SEM (cell line): Measurements from ENCODE around the gene CPN2.

GRCh38 chr3:193895180-193895483, 240.8 kb upstream of the HES1 start:
- PRO-cap: no peak

GRCh38 chr3:193895484-193895822, 240.5 kb upstream of the HES1 start:
- PRO-cap: no peak

- PRO-cap: no peak
Measured at GRCh38 chr3:193980449-193980950, 155.4 kb upstream of the HES1 start.

- PRO-cap: bidirectional peak, plus-strand start at chr3:194071015, minus-strand start at chr3:194070848; unidirectional peak, minus-strand start at chr3:194071492
Measured at GRCh38 chr3:194070340-194071573, 65.2 kb upstream of the HES1 start.

DNA sequence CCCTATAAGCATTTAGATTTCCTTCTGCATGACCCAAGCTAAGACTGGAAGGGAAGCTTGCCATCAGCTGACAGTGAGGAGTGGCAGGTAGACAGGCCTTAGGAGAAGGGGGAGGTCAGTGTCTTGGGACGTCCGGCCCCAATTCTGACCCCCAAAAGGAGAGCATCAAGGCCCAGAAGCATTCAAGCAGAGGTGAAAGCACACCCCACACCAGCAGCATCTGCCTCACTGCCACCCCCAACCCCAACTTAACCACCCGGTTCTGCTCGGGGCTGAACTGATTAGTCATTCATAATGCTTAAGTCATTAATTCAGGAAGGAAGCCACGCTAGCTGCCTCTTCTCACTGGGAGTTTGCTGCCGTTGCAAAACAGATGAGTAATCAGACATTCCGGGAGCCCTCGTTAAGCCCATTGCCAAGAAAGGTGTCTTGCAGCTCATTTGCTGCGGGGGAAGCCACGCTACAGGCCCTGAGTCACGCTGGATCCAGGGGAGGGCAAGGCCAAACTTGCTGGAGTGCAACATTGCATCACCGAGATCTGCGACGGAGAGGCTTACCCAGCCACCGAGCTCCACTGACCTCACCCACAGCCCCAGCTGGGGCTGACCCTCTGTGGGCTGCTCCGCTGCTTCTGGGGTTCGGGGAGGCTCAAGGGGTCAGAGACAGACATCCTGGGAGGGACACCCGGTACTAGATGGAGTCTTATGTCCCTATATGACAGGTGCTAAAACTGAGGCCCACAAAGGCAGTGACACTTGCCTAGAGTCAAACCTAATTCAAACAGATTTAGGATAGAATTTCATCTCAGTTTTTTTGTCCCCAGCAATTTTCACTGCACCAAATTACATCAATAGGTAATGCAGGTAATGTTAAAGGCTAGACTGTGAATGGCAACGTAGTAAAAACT, 46.4 kb upstream of the HES1 start:
- PRO-cap: bidirectional peak, plus-strand start at position 384 of the sequence, minus-strand start at position 250 of the sequence

- PRO-cap: no peak
Measured at GRCh38 chr3:194112463-194112710, 23.6 kb upstream of the HES1 start.

DNA sequence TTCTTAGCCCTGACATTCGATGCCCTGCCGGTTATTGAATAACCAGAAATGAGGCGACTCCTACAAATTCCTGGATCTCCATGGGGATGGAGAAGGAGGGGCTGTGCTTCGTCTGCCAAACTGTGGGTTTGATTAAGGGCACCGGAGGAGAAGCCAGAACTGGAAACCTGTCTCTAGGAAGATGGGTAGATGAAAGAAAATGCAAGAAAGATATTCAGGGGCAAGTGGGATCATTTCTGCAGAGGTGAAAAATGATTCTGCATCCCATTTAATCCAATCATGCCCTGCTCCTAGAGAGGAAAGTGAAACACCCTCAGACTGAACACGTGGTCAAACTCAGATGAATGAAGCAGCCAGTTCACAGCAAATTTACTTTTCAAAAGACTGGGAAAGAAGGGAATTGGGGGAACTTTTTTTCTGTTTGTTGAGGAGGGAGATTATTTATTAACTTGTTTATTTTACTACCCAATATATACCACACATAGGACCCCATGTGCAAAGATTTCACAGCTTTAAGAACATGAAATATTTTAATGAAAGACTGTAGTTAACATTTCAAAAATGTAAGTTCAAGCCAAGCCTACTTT, 23.1 kb upstream of the HES1 start:
- PRO-cap: no peak

- PRO-cap: unidirectional peak, plus-strand start at chr3:194133950; unidirectional peak, minus-strand start at chr3:194134618
Measured at GRCh38 chr3:194133553-194134707, 2.0 kb upstream of the HES1 start.

DNA sequence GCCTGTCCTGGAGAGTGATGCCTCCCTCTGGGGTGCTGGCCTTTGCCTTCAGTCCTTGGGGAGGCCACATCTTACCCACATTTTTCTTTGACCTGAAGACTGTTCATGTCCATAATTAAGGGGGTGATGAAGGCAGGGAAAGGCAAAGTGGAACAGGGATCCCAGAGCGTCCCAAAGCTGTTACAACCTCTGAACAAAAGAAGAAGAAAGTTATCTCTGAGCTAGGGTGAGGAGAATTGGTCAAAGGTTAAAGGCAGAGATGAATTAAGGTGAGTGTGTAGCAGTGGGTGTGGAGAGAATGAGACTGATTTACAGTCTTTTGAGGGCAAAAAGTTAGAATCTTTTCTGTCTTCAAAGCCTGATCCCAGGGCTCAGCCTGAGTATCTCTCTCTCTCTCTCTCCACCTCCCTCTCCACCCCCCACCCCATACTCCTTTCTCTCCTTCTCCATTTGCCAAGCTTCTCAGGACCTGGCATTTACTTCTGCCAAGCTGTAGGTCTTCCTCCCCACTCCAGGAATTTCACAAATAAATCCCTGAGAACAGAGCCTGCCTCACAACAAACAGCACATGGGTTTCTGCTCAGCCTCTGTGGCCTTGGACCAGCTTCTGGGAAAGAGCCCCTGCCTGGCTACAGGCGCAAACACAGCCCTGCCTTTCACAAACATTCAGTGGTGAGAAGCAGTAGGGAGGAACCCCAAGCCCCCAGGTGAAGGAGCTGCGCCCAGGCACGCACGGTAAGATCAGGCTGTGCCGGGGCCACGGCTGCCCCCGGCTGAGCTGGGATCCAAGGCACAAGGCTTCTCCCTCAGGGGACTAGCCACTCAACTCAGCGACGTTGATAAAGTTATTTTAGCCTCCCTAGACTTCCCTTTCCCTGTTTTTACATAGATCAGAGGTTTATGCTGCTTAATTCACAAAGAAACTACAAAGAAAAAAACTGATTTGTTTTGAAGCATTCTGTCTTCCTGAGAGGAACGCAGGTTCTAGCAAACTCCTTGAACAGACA, 25.1 kb downstream of the HES1 start:
- PRO-cap: no peak

- PRO-cap: no peak
Measured at GRCh38 chr3:194169613-194169889, 33.6 kb downstream of the HES1 start.

- PRO-cap: no peak
Measured at GRCh38 chr3:194261465-194261887, 89.7 kb downstream of the CPN2 start.

- PRO-cap: no peak
Measured at GRCh38 chr3:194351026-194351896, at the start of gene CPN2. TSS of gene CPN2 (minus strand) at chr3:194351328.

- PRO-cap: no peak
Measured at GRCh38 chr3:194381412-194382033, 12.0 kb upstream of the LRRC15 start.

- PRO-cap: no peak
Measured at GRCh38 chr3:194481175-194482336, 5.2 kb downstream of the ATP13A3 start.

DNA sequence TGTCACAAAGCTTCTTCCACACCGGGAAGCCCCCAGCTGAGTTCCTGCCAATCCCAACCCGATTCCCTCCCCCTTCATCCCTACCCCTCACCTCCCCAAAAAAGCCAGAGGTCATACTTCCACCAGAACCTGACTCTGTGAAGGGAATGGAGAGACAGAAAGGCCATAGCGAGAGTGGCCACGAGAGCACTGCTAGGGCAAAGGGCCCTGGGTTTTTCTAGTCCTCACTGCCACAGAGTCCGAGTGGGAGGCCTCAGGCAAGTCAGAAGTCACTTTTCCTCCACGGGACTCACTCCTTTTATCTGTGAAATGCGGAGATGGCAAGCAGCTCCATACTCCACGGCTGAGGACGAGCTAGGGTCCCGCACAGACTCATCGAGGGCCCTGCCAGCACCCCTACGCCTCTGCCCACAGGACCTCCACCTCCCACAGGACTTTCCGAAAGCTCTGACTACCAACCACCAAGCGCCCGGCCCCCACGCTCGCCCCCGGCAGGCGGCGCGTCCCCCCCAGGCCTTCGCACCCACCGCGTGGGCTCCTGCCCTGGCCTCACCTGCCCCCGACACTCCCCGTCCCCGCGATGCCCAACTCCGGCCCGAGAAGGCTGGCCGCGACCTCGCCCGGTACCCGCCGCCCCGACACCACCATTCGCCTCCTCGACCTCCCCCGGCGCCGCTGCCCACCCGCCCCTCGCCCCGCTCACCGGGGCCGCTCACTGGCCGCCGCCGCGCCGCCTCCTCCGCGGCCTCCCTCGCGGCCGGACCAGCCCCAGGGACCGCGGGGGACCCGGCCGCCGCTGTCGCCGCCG, 735 bp downstream of the ATP13A3 start:
- PRO-cap: bidirectional peak, plus-strand start at position 520 of the sequence, minus-strand start at position 449 of the sequence

DNA sequence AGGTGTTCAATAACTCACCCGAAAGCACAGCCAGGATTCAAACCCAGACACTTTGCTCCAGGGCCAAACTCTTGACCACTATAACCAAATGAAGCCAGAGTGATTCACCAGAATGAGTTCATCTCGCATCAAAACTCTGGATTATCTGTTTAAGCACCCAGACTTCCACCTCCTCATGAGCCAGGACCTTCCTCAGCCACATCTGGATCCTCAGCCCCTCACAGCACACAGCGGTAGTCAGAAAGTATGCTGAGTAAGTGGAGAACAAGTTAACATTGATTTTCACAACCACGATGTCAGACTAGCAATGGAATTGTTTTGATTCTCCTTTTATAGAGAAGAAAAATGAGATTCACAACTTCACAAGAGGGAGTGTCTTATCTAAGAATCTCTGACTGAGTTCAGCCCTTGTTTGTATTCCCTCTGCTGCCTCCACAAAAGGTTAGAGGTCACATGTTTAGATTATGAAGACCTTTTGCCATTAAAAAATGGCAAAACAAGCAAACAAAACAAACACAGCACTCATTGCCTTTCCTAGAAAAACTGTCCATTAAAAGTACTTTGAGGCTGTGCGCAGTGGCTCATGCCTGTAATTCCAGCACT, 7.3 kb upstream of the ATP13A3 start:
- PRO-cap: no peak

GRCh38 chr3:194498224-194498721, 11.5 kb upstream of the ATP13A3 start:
- PRO-cap: no peak

DNA sequence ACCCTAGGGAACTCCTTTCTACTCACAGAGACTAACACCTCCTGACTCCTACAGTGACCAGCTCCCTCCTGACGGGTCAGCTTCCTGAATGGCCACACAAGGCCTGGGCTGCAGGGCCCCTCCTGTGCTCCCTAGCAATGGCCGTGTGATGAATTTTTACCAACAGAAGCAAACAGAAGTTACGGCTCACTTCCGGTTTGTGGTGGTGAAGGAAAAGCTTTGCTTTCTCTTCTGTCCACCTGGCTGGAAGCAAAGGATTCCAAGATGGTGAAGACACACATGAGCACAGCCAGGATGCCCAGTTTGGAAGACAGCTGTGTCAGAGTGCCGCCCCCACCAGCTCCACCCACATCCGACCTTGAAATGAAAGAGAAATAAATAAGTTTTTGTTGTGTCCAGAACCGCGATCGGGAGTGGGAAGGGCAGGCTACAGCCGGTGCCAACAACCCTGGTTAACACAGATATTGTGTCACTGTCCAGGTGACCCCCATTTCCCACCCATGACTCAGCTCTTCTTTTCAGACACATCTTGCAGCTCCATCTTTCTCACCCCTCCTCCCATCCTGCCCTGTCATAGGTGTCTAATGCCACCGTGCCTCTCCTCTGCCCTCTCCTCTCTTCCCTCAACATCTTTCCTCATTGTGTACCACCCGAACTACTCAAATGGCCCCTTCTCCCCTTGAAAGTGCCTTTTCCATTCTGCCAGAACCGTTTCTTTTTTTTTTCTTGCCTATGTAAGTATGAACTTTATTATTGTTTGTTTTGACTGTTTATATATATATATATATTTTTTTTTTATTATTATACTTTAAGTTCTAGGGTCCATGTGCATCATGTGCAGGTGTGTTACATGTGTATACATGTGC, 69.8 kb upstream of the ATP13A3 start:
- PRO-cap: no peak

- PRO-cap: no peak
Measured at GRCh38 chr3:194572094-194572803, 61.0 kb downstream of the TMEM44 start.

DNA sequence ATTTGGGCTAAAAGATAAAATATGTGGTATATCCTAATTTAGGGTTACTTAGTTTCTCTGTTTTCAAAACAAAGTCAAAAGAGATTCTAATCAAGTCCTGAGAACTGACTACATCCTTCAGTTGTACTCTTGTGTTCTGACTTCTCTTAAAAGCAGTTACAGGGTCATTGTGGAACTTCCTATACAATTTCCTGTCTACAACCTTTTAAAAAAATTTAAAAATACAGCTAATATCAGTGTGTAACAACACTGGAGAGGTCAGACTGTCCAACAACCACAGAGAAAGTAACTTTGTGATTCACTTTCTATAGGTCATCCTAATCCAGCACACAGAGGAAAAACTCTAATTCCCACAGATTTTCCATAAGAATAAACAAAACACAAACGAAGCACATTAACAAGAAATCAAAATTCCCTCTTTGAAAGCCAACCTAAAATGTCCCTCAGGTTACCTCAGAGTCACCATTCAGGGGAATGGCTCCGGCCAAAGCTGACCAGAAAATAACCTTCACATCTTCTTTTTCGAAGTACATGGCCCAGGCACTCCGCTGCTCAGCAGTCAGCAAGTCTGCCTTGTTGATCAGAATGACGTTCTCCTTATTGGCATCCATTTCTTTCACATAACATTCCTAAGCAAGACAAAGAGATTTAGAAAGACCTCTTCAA, 13.4 kb downstream of the LSG1 start:
- PRO-cap: no peak